OCI-LY7 (cell line): ENCODE results near the genes EXOC3L4, COA8 and PPP1R13B.

DNA sequence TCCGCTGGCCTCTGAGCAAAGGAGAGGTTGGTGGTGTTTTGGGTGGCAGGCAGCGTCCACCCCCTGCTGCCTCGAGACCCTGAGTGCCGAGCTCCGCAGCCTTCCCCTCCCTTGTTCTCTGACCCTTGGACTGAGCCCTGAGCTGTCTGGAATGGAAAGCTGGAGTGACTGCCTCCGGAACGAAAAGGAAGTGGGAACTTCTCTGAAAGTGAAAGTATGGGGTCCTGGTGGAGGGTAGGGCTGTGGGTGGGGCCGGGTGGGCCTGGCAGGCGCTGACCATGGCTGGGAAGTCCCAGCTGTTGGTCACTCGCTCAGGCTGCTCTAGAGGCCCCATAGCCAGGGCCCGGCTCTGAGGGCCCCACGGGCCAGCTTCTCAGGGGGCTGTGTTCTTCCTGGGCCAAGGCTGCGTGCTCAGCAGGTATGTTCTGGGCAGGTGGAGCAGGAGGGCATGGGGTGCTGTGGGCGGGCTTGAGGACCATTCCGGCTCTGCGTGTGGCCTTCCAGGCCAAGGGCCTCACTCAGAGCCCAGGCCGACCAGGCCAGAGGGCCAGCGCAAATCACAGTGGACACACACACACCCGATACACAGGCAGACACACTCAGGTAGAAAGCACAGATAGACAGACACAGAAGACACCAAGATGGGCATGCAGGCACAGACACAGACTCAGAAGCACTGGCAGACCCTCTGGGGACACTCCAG is at the start of gene EXOC3L4:
TSS of gene EXOC3L4 (plus strand) at position 303 of the 703 bp plus-strand sequence.
- PRO-cap, result no peak
- RAMPAGE, long total RNA, result no peak

DNA sequence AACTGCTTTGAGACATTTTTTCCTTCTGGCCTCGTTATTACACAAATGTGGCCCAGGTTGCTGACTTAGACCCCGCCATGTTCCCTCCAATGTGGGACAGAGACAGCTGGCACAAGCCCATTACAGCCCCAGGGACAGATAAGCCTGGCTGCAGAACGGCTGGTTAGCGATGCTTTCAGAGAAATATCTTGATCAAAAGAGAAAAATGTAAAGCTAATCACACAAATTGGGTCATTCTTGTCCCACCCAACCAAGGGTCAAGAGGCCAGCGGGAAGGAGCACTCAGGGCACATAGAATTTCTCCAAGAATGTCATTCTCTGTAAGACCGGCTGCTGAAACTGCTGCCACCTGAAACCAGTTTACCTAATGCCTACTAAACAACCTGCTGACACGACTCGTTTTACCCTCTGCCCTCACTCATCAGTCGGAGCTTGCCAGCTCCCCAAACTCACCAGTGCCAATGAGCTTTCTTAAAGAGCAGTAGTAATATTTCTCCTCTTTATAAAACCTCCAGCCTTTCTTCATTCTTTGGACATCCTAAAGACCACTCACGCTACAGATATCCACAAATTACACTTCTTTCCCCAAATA is 63.1 kb downstream of the TNFAIP2 start:
- PRO-cap, result no peak
- RAMPAGE, long total RNA, result no peak

- PRO-cap, result no peak
- RAMPAGE, long total RNA, result no peak
These were observed 63.8 kb downstream of the TNFAIP2 start for GRCh38 chr14:103186896-103187709.

GRCh38 chr14:103332505-103332874 is 1.5 kb upstream of the EIF5 start:
- PRO-cap, result no peak
- RAMPAGE, long total RNA, result no peak

DNA sequence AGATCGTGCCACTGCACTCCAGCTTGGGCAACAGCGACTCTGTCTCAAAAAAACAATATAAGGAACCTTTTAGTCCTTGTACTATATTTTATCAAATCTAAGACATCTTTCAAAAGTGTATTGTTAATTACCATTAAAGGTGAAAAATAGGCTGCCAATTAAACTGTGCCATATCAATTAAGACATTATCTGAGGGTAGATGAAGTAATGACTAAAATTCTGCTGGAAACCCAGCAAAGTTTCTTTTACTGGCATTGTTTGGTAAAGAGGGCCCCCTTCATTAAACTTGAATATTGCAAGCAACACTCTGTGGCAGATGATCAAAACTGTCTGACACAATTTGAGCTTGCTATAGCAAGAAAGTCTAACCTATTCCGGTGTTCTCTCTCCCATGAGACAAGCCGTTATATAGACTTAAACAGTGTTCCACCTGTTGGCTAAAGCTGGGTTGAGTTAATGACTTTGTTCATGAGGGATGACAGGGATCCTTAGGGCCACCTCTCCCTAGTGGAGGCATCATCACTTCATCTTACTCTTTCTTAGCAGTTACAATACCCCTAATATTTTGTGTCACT is 3.6 kb downstream of the EIF5 start:
- PRO-cap, result no peak
- RAMPAGE, long total RNA, result no peak

DNA sequence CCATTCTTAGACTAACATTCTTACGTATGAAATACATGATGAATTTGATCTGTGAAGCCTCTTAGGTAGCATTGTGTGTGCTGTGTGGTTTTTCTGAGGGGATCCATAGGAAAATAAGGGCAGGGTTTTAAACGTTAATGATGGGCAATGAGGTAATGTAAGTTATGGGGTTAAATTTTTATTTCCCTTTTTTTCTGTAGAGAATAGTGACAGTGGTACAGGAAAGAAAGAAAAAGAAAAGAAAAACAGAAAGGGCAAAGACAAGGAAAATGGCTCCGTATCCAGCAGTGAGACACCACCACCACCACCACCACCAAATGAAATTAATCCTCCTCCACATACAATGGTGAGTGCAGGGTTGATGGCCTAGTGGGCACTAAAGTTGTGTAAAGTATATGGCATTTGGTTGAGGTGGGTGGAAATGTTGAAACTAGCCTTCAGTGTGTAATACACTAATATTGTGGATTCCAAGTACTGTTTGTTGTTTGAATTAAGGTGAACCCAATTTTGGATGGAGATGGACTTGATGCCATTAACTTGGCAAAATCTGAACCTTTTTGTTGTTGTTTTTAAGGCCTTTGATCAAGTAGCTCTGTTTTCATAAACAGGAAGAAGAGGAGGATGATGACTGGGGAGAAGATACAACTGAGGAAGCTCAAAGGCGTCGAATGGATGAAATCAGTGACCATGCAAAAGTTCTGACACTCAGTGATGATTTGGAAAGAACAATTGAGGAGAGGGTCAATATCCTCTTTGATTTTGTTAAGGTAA is 4.3 kb downstream of the EIF5 start:
- PRO-cap, result no peak
- RAMPAGE, long total RNA, result no peak

- PRO-cap, result no peak
- RAMPAGE, long total RNA, result no peak
These were observed 9.1 kb downstream of the EIF5 start for GRCh38 chr14:103342830-103343922.

DNA sequence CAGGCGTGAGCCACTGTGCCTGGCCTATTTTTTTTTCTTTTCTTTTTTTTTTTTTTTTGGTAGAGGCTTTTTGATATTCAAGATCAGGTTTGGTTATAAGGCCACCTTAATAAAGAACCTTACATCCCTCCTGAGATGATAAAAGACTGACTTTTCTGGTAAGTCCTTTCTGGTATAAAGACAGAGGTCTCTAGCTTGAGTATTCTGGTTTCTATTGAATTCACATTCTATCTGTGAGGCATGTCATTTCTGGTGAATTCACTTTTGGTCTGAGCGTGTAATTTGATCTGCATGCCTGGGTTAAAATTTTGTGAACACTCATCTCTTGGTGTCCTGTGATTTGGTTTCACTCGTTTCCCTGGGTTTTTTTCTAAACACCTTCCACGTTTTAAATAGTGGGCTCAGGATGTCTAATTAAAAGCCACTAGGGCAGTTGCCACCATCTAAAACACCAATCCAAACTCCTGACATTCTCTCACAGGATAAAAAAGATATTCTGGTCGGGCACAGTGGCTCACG is 12.2 kb downstream of the EIF5 start:
- PRO-cap, result no peak
- RAMPAGE, long total RNA, result no peak

DNA sequence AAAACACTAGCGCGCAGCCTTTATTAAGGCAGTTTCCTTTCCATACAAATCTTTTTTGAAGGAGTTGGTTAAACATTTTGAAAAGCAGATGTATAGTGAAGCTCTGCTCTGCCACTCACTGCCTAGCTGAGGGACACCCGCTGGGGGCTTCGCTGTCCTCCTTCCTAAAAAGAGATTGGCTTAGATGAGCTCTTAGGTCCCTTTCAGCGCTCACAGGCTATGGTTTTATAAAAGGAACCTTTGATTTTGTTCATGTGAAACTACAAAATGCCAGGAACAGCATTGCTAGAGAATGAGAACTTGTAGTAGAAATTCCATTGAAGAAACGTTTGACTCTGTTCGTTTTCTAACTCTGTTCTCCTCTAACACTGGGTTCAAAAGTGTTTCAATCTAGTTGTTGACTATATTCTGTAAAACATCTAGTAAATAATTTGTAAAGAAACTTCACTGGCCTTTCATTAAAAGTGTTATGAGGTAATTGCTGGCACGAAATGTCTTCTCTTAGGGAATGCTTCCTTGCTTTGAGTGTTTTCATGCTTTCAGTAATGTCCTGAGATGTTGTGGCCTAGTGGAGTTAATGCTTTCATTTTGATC is 1.5 kb downstream of the MARK3 start:
- PRO-cap, result no peak
- RAMPAGE, long total RNA, result no peak

DNA sequence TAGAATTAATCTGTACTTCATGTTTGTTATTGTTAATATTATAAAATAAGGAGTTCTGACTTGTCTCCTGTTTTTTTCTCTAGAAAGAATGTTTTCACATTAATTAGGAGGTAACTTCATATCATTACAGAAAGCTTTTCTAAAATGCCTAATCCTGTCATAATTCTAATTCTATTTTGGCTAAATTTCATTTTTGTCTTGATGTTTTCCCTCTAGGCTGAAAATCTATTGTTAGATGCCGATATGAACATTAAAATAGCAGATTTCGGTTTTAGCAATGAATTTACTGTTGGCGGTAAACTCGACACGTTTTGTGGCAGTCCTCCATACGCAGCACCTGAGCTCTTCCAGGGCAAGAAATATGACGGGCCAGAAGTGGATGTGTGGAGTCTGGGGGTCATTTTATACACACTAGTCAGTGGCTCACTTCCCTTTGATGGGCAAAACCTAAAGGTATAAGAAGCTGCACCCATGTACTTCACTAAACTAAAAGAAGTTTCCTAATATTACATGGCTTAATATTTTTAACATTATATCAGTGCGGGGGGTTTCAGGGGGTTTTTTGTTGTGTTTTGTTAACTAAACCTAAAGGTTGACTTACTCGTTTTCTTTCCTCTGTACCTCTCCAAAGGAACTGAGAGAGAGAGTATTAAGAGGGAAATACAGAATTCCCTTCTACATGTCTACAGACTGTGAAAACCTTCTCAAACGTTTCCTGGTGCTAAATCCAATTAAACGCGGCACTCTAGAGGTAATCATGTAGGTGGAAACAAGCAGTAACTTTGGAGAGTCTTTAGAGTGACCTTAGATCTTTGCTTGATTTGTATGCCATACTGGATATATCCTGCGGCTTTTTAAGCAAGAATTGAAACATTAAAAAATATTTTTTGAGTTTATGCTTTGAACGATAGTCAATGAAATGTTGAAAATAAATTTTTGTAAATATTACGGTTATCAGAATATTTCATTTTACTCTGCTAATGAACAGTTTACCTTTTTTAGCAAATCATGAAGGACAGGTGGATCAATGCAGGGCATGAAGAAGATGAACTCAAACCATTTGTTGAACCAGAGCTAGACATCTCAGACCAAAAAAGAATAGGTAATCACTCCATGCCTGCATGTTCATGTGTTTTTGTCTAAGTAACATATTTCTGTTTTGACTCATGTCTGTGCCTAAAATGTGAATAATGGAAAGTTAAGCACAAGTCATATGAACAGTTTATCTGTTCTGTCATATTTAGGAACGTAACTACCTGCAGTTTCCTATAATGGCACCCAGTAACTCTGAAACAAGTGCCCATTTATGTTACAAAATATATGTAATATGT is 56.8 kb downstream of the CKB start:
- PRO-cap, result no peak
- RAMPAGE, long total RNA, result no peak

GRCh38 chr14:103520442-103520683 is 2.3 kb downstream of the CKB start:
- PRO-cap, result no peak
- RAMPAGE, long total RNA, result no peak

DNA sequence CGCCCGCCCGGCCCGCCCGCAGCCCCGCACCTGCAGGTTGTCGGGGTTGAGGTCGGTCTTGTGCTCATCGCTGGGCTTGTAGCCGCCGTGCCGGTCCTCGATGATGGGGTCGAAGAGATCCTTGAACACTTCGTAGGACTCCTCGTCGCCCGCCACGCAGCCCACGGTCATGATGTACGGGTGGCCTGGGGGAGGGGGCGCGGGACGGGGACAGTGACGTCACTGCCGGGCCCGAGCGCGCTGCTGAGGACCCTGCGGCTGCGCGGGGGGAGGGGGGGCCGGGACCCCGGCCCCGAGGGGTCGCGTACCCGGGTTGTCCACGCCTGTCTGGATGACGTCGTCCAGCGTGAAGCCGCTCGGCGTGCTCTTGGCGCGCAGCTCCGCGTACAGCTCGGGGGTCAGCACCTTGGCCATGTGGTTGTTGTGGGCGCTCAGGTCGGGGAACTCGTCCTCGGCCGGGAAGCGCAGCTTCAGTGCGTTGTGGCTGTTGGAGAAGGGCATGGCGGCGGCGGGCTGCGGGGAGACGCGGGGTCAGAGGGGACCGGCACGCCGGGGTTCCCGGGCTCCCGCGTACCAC is 549 bp downstream of the CKB start:
- PRO-cap, result no peak
- RAMPAGE, long total RNA, result no peak

- PRO-cap, result no peak
- RAMPAGE, long total RNA, result no peak
These were observed 6.1 kb downstream of the BAG5 start for GRCh38 chr14:103556345-103556670.

DNA sequence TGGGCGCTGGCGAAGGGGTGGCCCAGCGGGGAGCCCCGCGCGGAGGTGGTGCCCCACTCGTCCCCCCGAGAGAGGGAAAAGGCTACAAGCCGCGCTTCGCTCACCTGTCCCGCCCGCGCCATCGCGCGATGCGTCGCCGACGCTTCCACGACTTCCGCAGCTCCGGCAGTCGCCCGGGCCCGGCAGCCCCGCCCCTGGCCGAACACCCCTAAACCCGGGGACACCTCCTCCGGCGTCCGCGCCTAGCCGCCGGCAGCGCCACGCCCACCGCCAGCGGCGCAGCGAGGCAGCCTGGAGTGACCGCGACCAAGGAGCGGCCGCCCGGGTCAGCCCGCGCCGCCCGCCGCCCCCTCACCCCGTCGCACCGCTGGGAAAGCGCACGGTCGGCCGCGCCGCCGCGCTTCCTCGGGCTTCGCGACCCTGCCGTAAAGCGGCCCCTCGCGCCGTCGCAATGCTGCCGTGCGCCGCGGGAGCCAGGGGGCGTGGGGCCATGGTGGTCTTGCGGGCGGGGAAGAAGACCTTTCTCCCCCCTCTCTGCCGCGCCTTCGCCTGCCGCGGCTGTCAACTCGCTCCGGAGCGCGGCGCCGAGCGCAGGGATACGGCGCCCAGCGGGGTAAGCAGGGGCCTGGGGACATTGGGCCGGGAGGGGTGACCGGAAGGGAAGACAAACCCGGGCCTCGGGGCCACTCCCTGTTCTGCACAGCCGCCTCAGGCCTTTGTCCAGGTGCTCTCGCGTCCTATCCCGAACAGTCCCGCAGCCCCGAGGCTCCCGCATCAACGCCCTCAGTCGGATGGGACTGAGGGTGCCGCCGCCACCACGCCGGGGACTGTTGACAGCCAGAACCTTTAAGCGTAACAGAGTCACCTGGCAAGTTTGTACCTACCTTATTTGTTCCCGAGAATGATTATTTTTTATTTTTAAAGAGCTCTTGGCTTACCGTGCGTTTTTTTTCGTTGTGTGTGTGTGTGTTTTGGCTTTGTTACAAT is at the start of gene COA8:
TSS of gene COA8 (plus strand) at position 449 of the 987 bp plus-strand sequence.
- PRO-cap, result unidirectional peak, minus-strand start at position 80 of the sequence; bidirectional peak, plus-strand start at position 483 of the sequence, minus-strand start at position 135 of the sequence
- RAMPAGE, long total RNA, result start-site peak on the minus strand centred at position 152 of the sequence, 65 bp wide, 1,847 and 216 reads in 2 replicates

DNA sequence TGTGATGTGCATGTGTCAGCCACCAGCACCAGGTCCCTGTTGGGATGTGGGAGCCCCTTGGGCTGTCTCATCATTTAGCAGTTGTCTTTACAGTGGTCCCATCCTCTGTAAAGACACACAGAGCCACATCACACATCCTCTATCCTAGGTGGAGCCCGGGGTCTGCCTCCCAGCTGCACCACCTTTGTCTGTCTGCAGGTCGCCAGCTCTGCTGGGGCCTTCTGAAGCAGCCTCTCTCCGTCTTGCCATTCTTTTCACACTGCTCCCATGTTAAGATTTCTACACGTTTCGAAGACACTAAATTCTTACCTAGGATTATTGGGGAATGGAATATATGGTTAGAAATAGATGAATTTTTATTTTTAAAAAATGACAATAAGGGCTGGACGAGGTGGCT is 31.7 kb downstream of the XRCC3 start:
- PRO-cap, result no peak
- RAMPAGE, long total RNA, result no peak

DNA sequence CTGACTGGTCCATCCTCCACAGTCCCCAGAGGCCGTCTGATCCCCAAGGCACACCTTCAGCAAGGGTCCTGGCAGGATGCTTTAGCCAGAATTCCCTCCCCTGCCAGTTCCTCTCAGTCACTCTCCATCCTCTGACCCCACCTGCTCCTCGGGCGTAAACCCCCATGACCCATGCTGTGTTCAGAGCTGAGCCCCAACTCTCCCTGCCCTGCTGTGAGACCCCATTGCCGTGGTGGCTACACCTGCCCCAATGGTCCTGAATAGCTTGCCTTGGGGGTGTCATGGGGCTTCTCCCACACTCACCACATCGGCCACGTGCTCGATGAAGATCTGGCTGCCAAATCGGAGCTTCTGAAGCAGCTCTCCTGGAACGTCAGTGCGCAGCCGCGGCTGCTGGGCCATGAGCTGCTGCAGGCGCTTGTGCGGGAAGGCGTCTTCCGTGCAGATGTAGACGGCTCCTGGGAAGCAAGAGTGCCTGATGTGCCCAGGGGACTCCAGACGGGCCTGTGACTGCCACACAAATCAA is 12.3 kb downstream of the XRCC3 start:
- PRO-cap, result no peak
- RAMPAGE, long total RNA, result no peak

DNA sequence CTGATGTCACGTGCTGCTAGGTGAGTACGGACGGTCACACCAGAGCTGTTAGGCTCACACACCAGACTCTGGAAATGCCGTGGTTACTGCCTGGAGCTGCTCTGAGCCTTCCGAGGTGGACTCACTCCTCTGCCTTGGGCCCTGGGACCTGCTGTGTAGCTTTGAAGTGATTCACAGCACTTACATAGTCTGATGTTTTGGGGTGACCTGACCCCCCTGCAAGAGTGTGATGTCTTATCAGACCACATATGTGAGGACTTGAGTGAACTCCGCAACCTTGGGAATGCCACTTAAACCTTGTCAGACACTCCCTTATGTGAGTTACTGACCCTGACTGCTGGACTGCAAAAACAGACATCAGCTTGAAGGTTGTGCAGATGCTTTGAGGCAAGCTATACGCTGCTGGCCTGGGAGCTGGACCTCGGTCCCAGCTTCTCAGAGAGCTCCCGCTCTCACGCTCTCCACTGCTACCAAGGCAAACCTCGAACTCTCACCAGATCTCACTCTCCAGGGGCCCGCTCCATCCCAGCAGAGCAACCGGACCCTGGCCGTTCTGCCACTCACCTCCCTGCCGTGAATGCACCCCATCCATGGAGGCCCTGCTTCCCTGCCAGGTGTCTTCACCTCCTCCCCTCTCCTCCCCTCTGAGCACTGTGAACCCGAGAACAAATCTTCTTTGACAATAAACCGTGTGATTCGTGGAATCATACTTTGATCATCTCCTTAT is 1.5 kb downstream of the XRCC3 start:
- PRO-cap, result no peak
- RAMPAGE, long total RNA, result no peak

DNA sequence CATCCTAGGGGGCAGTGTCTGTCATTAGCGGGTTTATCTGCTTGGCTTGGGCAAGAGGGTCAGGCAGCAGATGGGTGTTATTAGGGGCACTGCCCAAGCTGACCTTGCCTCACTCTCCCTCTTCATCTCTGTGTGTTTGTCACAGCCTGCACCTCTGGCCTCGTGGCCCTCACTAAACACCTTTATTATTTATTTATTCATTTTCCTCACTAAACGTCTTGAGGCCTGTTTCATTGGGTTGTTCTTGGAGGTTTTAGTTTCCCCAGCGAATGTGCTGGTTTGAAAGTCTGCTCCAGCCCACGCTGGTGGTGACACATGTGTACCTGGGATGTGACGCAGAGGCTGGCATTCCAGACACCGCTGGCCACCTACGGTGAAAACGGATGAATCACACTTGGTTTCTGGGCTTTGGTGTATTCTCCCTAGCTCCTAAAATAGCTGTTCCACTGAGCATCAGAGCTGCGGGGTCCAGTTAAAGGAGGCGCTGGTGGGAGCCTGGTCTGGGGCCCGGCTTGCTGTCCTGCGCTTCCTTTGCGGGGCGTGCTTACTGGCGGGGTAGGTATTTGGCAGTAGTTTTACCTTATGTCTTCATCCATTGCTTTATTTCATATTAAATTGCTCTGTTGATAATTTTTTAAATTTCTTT is 6.1 kb downstream of the ZFYVE21 start:
- PRO-cap, result no peak
- RAMPAGE, long total RNA, result no peak

DNA sequence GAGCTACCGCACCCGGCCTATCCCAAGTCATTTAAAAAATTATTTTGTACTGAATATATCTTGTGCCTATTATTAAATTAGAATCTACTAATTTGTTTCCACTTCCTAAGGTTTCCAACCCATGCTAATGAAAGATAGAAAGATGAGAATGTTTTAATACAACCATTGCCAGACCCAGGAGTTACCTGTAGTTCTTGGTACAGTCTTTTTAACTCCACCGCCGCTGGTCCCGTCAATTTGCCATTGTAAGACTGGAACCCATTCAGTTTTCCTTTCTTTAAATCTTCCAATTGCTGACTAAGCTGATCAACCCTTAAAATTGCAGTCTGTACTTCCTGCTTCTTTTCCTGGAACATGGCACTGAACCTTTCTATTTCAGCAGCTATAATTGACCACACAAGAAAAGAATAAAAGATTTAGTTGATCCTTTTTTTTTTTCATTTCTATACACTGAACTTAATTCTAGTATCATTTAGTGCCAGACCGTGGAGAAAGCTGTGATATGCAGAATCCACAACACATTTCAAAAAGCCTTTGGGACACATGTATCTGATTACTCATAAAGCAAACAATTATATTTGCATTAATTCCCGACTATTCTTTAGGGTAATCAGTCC is 37.3 kb downstream of the ZFYVE21 start:
- PRO-cap, result no peak
- RAMPAGE, long total RNA, result no peak

DNA sequence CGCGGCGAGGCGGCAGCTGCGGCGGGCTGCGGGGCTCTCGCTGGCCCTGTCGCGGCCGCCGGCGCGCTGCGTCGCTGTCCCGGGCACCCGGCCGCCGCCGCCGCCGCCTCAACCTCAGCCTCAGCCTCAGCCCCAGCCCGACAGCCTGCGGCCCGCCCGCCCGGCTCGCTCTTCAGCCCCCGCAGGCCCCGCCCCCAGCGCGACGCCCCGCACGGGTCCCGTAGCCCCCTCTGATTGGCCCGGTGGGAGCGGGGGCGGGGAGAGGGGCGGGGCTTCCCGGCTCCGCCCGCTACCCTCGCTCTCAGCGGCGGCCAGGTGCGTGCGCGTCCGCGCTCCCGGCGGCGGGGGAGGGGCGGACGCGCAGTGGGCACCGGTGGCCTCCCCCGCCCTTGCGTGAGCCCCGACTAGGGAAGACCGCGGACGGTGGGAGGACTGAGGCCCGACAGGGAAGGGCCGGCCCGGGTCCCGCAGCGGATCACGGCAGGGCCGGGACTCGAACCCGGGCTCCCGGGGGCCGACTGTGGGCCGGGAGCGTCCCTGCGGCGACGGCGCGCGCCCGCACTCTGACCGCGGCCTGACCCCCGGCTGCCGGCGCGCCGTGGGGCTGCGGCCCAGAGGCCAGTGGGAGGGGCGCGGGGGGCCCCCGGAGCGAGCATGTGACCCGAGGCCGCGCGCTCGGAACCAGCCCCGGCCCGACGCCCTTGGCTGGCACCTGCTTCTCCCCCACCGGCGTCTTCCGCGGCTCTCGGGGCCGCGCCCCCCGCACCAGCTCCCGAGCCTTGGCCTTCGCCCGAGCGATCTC is at the start of gene PPP1R13B:
TSS of gene PPP1R13B (minus strand) at position 147 of the 802 bp plus-strand sequence.
- PRO-cap, result bidirectional peak, plus-strand start at position 298 of the sequence, minus-strand start at position 147 of the sequence; bidirectional peak, plus-strand start at position 561 of the sequence, minus-strand start at position 547 of the sequence
- RAMPAGE, long total RNA, result no peak